HepG2 (cell line): ENCODE measurements around the genes NLE1 and RASL10B.

GRCh38 chr17:31488540-31489585, 97.4 kb downstream of the RAB11FIP4 start:
- RRBS, 2 experiments: 2 to 4% methylated on average over 9 to 13 of the region's 40 CpGs
CAGE:
- cytosol, long polyA minus RNA: no peak
- cytosol, long polyA plus RNA: no peak
- long polyA plus RNA: no peak
- nucleus, long polyA minus RNA: no peak
- nucleus, long polyA plus RNA: no peak

DNA sequence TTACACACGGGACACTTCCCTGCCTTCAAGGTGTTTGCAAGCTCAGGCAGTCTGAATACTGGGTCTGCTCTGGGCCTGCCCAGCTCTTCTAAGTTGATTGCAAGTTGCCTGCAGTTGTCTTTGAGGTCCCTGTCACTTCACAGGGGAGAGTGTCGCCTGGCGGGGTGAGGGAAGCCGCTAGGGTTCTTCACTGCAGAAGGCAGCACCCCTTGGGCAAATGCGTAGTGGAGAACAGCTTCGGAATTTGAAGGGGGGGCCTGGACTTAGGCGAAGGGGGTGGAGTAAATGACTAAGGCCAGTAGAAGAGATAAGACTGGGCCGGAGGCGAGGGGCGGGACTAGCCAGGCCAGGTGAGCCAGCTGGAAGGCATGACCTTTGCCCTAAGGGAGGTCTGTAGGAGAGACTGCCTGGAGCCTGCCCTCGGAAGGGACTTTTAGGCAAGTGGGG, 98.1 kb downstream of the RAB11FIP4 start:
- RRBS, 2 experiments: no CpG with 5 or more reads among the region's 11 CpGs
CAGE:
- cytosol, long polyA minus RNA: no peak
- cytosol, long polyA plus RNA: no peak
- long polyA plus RNA: no peak
- nucleus, long polyA minus RNA: no peak
- nucleus, long polyA plus RNA: no peak

DNA sequence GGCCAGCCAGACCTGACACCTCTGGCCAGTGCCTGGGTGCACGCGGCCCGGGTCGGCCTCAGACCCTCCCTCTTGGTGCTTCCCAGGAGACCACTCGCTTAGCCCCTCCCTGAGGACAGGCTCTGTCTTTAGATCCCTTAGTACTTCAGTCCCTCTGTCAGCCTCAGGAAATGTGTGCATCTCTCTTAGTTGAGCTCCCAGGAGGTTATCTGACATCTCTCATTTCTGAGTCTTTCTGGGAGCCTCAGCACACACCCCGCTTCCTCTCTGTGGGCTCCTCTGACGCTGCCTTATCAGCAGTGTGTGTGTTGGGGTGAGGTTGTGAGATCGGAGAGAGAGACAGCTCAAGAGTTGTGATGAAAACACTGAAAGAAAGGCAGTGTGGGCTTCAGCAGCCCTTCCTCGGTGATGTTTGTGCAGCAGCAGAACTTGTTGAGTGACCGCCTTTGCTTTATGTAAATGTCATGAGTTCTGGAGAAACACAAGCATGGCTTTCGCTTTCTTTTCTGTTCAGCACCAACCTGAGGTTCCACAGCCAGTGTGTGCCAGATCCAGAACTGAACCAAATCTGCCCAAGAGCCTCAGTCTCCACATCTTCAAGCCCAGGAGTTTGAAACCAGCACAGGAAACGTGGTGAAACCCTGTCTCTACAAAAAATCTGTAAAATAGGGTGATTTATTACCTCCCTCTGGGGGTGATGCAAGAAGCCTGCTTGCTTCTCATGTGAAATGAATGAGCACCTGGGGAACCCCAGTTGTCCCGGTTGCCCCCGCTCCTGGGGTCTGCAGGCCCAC, 117.3 kb downstream of the RAB11FIP4 start:
- RRBS, 2 experiments: no CpG with 5 or more reads among the region's 14 CpGs
CAGE:
- cytosol, long polyA minus RNA: no peak
- cytosol, long polyA plus RNA: no peak
- long polyA plus RNA: no peak
- nucleus, long polyA minus RNA: no peak
- nucleus, long polyA plus RNA: no peak

GRCh38 chr17:31581950-31582694, 190.6 kb downstream of the RAB11FIP4 start:
- RRBS, 2 experiments: no CpG with 5 or more reads among the region's 8 CpGs
CAGE:
- cytosol, long polyA minus RNA: no peak
- cytosol, long polyA plus RNA: no peak
- long polyA plus RNA: no peak
- nucleus, long polyA minus RNA: no peak
- nucleus, long polyA plus RNA: no peak

DNA sequence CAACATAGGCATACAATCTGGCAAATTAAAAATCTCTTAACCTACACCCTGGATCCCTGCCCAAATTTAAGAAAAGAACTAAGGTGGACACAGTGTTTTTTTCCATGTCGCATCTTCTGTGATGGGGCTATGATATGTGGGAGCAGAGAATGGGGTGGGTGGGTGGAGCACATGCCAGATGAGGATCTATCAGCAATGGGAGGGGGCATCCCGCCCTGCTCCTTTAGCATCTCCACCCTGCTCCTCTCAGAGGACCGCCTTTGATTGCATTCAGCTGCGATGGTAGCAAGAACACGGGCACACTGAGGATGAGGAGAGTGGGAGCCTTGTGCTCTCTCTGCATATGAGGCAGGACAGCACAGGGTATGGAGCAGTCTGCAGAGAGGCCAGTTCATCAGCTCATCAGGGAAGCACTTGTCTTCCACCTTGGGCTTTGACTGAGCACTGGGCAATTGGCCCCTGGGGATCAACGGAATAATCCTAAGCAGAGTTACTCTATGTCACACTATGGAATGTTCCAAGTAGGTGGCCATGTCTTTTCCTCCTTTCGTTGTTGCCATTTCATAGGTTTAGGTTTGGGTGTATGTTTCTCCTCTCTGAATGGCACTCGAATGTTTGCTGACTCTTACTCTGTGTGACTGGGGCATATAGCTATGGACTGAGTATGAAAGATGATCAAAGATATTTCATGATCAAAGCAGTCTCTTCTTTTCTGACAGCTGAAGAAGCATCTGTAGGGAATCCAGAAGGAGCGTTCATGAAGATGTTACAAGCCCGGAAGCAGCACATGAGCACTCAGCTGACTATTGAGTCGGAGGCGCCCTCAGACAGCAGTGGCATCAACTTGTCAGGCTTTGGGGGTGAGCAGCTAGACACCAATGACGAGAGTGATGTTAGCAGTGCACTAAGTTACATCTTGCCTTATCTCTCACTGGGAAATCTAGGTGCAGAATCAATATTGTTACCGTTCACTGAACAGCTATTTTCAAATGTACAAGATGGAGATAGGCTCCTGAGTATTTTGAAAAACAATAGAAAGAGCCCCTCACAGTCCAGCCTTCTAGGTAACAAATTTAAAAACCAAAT, 40.2 kb downstream of the LRRC37B start:
- RRBS, 2 experiments: no CpG with 5 or more reads among the region's 14 CpGs
CAGE:
- cytosol, long polyA minus RNA: no peak
- cytosol, long polyA plus RNA: no peak
- long polyA plus RNA: no peak
- nucleus, long polyA minus RNA: no peak
- nucleus, long polyA plus RNA: no peak

DNA sequence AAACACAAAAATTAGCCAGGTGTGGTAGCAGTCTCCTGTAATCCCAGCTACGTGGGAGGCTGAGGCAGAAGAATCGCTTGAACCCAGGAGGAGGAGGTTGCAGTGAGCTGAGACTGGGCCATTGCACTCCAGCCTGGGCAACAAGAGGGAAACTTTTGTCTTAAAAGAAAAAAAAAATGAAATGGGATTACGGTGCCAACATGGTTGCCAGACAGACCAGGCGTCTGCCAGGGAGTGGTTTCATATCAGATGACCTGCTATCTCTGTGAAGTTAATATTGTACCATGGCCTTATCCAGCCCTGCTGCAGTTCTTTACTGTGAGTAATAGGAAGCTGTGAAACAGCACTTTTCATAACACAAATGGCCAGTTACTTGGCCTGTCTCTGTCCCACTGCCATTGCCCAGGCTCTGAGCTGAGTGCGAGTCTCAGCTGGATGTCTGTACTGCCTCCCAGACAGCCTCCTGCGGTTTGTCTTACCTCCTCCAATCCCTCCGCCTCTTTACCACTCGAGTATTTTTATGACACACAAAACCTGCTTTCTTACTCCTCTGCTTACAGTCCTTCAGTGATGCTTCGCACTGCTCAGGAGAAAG, 17.4 kb upstream of the RHOT1 start:
- RRBS, 2 experiments: no CpG with 5 or more reads among the region's 9 CpGs
CAGE:
- cytosol, long polyA minus RNA: no peak
- cytosol, long polyA plus RNA: no peak
- long polyA plus RNA: no peak
- nucleus, long polyA minus RNA: no peak
- nucleus, long polyA plus RNA: no peak

- RRBS, 2 experiments: 0 to under 1% methylated on average over 6 of the region's 39 CpGs
CAGE:
- cytosol, long polyA minus RNA: no peak
- cytosol, long polyA plus RNA: no peak
- long polyA plus RNA: no peak
- nucleus, long polyA minus RNA: no peak
- nucleus, long polyA plus RNA: no peak
These were observed 577 bp downstream of the ZNF207 start for GRCh38 chr17:32350287-32351180.

GRCh38 chr17:32495219-32495961, 8.6 kb downstream of the CDK5R1 start:
- RRBS, 2 experiments: 71% methylated on average over 4 to 5 of the region's 32 CpGs
CAGE:
- cytosol, long polyA minus RNA: no peak
- cytosol, long polyA plus RNA: no peak
- long polyA plus RNA: no peak
- nucleus, long polyA minus RNA: no peak
- nucleus, long polyA plus RNA: no peak

GRCh38 chr17:32523172-32523781, 36.5 kb downstream of the CDK5R1 start:
- RRBS, 2 experiments: no CpG with 5 or more reads among the region's 8 CpGs
CAGE:
- cytosol, long polyA minus RNA: no peak
- cytosol, long polyA plus RNA: no peak
- long polyA plus RNA: no peak
- nucleus, long polyA minus RNA: no peak
- nucleus, long polyA plus RNA: no peak

DNA sequence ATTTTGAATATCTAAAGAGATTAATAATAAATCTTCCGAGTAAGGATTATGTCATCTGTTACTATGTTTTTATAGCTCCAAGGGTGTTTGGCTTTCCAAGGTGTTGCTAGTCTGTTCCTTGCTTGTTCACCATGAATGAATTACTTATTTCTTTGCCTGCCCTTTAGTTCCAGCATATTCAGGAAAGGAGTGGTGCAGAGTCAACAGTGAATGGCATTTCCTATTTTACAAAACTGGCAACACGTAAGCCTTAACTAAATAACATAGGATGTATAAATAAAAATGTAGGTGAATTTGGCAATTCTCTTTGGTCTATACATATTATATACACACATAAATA, 70.3 kb downstream of the MYO1D start:
- RRBS, 2 experiments: no CpG with 5 or more reads among the region's 2 CpGs
CAGE:
- cytosol, long polyA minus RNA: no peak
- cytosol, long polyA plus RNA: no peak
- long polyA plus RNA: no peak
- nucleus, long polyA minus RNA: no peak
- nucleus, long polyA plus RNA: no peak

GRCh38 chr17:32877526-32877824, 551 bp upstream of the MYO1D start:
- RRBS, 2 experiments: no CpG with 5 or more reads among the region's 8 CpGs
CAGE:
- cytosol, long polyA minus RNA: no peak
- cytosol, long polyA plus RNA: no peak
- long polyA plus RNA: no peak
- nucleus, long polyA minus RNA: no peak
- nucleus, long polyA plus RNA: no peak

GRCh38 chr17:33413944-33414416, 120.9 kb upstream of the ASIC2 start:
- RRBS, 2 experiments: no CpG with 5 or more reads among the region's 7 CpGs
CAGE:
- cytosol, long polyA minus RNA: no peak
- cytosol, long polyA plus RNA: no peak
- long polyA plus RNA: no peak
- nucleus, long polyA minus RNA: no peak
- nucleus, long polyA plus RNA: no peak

- RRBS, 2 experiments: no CpG with 5 or more reads among the region's 14 CpGs
CAGE:
- cytosol, long polyA minus RNA: no peak
- cytosol, long polyA plus RNA: no peak
- long polyA plus RNA: no peak
- nucleus, long polyA minus RNA: no peak
- nucleus, long polyA plus RNA: no peak
These were observed 122.9 kb upstream of the CCL2 start for GRCh38 chr17:34132206-34132579.

DNA sequence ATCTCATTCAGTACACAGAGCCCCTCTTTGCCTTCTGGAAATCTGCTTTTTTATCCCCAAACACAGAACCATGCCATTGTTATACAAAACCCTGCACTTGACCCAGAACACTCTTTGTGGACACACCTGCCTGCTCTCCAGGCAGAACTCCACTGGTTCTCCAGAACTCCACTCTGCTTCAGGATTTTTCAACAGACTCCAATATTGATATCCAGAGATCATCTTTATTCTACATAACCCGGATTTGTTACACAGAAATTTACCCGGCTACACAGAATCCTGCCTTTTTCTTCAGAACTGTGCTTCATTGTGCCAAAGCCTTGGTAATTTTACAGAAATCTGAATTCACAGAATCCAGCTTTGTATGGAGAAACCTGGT, 152.6 kb downstream of the TMEM132E start:
- RRBS, 2 experiments: no CpG with 5 or more reads among the region's 2 CpGs
CAGE:
- cytosol, long polyA minus RNA: no peak
- cytosol, long polyA plus RNA: no peak
- long polyA plus RNA: no peak
- nucleus, long polyA minus RNA: no peak
- nucleus, long polyA plus RNA: no peak

- RRBS, 2 experiments: no CpG with 5 or more reads among the region's 10 CpGs
CAGE:
- cytosol, long polyA minus RNA: no peak
- cytosol, long polyA plus RNA: no peak
- long polyA plus RNA: no peak
- nucleus, long polyA minus RNA: no peak
- nucleus, long polyA plus RNA: no peak
These were observed 10.0 kb downstream of the NLE1 start for GRCh38 chr17:35132096-35132444.

DNA sequence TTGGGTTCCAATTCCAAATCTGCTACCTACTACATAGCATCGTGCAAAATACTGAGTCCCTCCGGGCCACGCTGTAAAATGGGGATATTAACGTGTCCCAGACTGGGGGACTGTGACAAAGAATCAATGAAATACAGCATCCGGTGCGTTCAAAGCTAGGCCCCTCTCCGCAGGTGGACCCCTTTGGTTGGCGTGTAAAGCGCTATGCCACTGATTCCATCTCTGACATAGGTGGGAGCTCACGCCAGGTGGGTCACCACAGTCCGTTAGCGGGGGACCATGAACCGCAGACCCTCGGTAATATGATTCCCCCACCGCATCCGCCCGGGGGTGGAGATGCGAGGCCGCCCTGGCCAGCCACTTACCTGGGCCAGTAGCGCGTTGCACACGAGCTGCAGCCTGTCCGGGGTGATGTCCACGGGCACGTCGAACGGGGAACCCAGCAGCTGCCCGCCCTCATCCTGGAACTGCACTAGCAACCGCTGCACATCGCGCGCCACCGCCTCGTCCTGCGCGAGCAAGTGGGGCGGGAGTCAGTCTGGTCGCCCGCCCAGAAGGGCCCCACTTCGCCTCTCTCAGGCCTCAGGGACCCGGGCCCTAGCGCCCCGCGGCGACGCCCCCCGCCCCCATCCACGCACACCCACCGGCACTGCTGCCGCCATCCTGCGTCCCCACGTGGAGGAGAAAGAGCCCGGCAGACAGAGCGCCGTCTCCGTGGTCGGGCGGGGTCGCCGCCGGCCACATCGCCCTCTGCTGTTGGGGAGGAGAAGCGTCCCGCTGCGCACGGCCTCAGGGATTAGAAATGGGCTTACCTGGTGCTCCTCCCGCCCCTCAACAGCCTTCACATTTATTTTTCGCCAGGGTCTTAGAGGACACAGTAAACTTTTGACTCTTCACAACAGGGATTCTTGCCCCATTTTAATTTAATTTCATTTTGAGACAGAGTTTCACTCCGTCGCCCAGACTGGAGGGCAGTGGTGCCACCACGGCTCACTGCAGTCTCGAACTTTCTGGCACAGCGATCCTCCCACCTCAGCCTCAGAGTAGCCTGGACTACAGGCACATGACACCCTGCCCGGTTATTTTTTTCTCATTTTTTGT, at the start of gene NLE1:
Gene NLE1 (minus strand): TSS at position 690 of the 1,101 bp plus-strand sequence.
- RRBS, 2 experiments: 1% methylated on average over 25 to 29 of the region's 74 CpGs
CAGE:
- cytosol, long polyA minus RNA: start-site peak on the minus strand centred at position 590 of the sequence, 31 bp wide, 13 reads; start-site peak on the minus strand centred at position 683 of the sequence, 20 bp wide, 33 reads
- cytosol, long polyA plus RNA: no peak
- long polyA plus RNA: start-site peak on the minus strand centred at position 683 of the sequence, 23 bp wide, 164 and 89 reads in 2 replicates
- nucleus, long polyA minus RNA: no peak
- nucleus, long polyA plus RNA: no peak

DNA sequence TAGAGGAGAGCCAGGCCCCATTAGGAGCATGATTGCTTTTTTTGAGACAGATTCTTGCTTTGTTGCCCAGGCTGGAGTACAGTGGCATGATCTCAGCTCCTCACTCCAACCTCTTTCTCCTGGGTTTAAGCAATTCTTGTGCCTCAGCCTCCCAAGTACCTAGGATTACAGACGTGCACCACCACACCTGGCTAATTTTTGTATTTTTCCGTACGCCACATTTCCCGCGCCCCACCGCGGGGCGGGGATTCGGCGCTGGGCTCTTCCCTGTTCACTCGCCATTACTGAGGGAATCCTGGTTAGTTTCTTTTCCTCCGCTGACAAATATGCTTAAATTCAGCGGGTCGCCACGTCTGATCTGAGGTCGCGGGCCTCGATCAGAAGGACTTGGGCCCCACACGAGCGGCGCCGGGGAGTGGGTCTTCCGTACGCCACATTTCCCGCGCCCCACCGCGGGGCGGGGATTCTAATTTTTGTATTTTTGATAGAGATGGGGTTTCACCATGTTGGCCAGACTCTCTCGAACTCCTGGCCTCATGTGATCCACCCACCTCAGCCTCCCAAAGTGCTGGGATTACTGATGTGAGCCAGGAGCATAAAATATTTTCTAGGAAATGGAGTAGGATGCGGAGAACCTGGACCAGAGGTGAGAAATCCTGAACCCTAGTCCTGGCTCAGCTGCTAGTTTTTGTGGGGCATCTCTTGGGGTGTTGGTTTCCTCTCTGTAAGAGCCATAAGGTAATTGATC, 3.4 kb downstream of the UNC45B start:
- RRBS, 2 experiments: no CpG with 5 or more reads among the region's 31 CpGs
CAGE:
- cytosol, long polyA minus RNA: no peak
- cytosol, long polyA plus RNA: no peak
- long polyA plus RNA: no peak
- nucleus, long polyA minus RNA: no peak
- nucleus, long polyA plus RNA: no peak

DNA sequence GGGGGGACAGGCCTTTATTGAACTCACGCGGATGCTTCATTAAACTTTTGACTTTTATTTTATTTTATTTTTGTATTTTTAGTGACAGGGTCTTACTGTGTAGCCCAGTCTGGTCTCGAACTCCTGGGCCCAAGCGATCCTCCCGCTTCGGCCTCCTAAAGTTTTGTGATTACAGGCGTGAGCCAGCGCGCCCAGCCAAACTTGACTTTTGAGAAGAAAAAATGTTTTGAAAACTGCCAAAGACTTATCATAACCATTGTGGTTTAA, 1.1 kb downstream of the AP2B1 start:
- RRBS, 2 experiments: no CpG with 5 or more reads among the region's 9 CpGs
CAGE:
- cytosol, long polyA minus RNA: no peak
- cytosol, long polyA plus RNA: no peak
- long polyA plus RNA: no peak
- nucleus, long polyA minus RNA: no peak
- nucleus, long polyA plus RNA: no peak

GRCh38 chr17:35731355-35732115, at the start of gene RASL10B:
TSS of gene RASL10B (plus strand) at chr17:35731639.
- RRBS, 2 experiments: no CpG with 5 or more reads among the region's 65 CpGs
CAGE:
- cytosol, long polyA minus RNA: no peak
- cytosol, long polyA plus RNA: no peak
- long polyA plus RNA: start-site peak on the plus strand at chr17:35731657-35731679, 67 and 64 reads in 2 replicates
- nucleus, long polyA minus RNA: no peak
- nucleus, long polyA plus RNA: no peak

DNA sequence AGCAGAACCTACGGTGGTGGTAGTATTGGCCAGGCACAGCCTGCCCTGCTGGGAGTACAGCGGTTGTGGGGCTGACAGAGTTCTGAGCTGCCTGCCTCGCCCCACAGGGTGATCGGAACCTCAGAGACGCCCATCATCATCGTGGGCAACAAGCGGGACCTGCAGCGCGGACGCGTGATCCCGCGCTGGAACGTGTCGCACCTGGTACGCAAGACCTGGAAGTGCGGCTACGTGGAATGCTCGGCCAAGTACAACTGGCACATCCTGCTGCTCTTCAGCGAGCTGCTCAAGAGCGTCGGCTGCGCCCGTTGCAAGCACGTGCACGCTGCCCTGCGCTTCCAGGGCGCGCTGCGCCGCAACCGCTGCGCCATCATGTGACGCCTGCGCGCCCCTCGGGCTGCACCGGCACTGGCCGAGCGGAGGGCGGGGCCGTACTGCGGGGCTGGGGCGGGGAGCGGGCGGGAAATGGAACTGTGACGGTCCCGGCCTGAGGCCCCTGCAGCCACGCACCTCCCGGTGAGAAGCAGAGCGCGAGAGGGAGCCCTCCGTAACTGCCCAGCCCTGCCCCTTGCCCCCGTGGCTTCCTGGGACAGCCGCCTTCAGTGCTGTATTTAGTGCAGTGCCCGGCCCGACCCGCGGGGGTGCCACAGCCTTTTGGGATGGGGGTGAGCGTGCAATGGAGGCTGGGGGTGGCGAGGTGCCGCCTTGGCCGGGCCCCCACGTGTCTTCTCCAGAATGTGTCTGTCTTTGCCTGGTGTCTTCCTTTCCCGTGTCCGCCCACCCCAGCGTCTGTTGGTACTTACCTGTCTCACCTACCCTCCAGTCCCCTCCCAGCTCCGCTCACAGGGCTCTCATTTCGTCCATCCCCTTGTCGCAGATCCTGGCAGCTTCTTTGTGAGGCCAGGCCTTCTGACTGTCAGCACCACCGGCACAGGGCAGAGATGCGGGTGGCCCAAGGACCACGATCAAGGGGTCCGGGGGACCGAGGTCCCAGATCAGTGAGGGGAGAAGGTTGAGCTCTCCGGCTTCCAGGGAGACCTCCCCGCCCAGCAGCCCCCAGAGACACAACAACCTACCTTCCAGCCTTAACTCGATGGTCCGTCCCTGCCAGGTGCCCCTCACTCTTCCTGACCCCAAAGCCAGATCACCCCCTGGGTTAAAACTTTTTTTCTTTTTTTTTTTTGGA, 9.9 kb downstream of the RASL10B start:
- RRBS, 2 experiments: no CpG with 5 or more reads among the region's 79 CpGs
CAGE:
- cytosol, long polyA minus RNA: no peak
- cytosol, long polyA plus RNA: no peak
- long polyA plus RNA: no peak
- nucleus, long polyA minus RNA: no peak
- nucleus, long polyA plus RNA: no peak